ENCODE measurements around the genes POLR2J3 and LRRC17.

DNA sequence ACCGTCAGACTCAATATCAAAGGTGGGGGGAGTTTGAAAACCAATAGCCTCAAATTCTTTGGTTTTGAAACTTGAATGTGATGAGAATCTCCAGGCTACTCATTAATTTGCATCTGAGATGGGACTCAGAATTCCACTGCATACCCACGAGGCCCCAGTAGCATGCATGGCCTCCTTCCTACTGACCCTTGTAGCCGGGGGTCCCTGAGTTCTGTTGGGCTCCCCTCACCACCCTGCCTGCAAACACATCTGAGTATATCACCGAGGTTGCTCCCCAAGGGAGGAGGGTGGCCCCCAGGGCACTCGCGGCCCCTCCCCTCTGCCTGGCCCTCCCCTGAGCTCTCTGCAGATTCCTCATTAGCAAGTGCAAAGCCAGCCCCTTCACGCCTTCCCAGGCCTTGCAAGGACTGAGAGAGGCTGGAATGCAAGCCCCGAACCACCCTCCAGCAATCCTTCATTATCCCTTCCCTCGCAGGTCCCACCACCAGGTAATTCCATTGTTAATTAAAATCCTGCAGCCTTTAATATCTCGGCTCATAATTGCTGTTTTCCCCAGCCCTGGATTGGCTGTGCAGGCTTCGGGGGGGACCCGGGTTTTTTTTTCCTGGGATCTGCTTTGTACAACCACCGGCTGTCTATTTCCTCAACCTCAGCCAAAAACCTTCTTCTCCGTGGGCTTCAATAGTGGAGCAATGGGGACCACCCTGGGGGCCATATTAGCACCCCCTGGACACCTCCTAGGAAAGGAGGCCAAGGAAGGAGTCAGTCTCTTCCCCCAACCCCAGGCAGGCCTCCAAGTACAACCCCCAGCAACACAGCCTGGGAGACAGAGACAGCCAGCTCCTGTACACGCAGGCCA is 35.4 kb upstream of the MYL10 start:
- RRBS = no CpG with 5 or more reads among the region's 15 CpGs

DNA sequence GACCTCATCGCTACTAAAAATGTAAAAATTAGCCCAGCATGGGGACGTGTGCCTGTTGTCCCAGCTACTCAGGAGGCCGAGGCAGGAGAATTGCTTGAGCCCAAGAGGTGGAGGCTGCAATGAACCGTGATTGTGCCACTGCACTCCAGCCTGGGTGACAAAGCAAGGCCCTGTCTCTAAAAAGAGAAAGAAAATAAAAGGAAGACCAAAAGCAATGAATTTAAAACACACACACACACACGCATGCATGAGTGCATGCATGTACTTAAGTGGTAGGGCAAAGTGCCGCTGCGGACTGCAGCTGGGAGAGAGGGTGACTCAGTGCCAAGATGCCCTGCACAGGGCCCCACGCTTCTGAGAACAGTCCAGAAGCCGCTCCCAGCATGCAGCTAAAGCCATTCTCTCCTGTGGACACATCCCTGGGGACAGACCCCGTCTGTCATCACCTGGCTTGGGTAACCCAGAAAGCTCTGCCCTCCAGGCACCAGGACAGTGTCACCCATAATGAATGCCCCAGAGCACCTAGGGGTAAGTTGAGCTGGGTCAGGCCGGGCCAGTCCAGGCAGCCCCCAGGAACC is 60.9 kb upstream of the MYL10 start:
- RRBS = no CpG with 5 or more reads among the region's 11 CpGs

- RRBS = no CpG with 5 or more reads among the region's 12 CpGs
Measured at GRCh38 chr7:101702346-101702801, 73.3 kb upstream of the MYL10 start.

- RRBS = no CpG with 5 or more reads among the region's 3 CpGs
Measured at GRCh38 chr7:101736062-101736450, 81.4 kb upstream of the CUX1 start.

GRCh38 chr7:101739289-101739488 is 78.2 kb upstream of the CUX1 start:
- RRBS = no CpG with 5 or more reads among the region's 4 CpGs

DNA sequence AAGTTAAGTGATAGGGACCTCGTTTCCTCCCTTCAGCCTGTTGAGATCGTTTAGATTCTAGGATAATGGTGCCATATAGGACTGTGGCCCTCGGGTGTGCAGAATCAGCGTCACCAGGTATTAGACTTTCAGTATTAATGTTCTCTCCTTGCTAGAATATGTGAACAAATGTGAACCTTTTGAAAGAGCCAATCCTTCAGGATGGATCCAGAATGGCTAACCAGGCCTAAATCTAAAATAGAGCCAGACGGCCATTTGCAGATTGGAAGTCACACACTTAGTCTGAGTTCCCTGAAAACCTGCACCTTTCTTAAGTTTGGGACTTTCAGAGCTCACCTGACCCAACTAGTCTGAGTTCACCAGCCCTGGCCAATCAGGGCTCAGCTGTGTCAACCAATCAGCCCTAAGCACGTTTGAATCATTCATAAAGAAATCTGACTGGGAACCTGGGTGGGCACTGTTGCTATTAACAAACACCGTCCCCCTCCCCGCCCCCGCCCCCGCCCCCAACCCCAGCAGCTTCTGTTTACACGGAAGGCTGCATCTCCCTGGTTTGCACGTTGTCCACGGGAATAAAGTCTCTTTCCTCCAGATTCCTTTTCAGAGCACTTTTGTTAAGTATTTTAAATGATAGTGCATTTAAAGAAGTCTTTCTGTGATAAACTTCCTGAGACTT is 26.4 kb downstream of the CUX1 start:
- RRBS = no CpG with 5 or more reads among the region's 13 CpGs

GRCh38 chr7:101912701-101912900 is 95.2 kb downstream of the CUX1 start:
- RRBS = no CpG with 5 or more reads among the region's 4 CpGs

DNA sequence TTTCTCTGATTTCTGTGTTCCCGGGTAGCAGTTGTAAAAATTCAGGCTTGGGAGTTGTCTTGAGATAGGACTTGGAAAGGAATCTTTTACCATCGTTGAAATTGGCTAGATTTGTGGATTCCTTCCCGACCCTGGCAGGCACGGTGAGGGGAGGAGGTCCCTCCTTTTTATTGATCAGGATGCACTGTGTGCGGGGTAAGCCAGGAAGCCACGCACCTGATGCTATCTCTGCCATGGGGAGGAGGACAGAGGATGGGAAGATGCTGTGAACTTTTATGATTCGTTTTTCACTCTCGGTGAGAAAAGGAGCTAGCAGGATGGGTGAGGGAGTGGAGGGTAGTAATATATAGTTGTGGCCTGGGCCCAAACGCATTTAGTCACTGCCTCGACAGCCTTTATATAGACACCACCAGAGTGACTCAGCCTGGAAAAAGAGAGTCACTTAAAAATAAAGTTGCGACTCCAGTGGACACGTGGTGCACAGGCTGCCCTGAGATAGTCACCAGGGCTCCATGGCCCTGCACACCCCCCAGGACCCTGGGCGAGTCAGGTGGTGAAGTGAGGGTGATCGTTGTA is 106.6 kb downstream of the CUX1 start:
- RRBS = no CpG with 5 or more reads among the region's 14 CpGs

GRCh38 chr7:101935401-101935786 is 118.0 kb downstream of the CUX1 start:
- RRBS = no CpG with 5 or more reads among the region's 10 CpGs

DNA sequence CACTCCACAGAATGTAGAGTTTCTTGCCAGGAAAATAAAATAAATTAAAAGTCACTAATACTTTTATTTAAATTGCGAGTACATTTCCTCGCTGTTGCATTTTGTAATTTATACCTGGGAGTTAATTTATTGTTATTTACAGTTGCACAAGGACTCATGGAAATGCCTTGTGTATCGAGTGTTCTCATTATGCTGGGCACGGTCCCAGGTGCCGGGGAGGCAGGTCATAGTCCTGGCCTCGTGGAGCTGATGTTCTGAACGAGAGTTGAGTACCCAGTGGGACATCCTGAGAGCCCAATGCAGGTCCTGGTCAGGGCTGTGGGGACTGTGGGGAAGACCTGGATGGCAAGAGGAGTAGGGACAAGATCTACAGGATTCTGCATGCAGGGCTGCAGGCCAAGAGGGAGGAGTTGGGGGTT is 127.9 kb downstream of the CUX1 start:
- RRBS = no CpG with 5 or more reads among the region's 7 CpGs

- RRBS = no CpG with 5 or more reads among the region's 9 CpGs
Measured at GRCh38 chr7:102040471-102040857, 223.0 kb downstream of the CUX1 start.

- RRBS = no CpG with 5 or more reads among the region's 17 CpGs
Measured at GRCh38 chr7:102146079-102146489, 140.6 kb upstream of the SH2B2 start.

DNA sequence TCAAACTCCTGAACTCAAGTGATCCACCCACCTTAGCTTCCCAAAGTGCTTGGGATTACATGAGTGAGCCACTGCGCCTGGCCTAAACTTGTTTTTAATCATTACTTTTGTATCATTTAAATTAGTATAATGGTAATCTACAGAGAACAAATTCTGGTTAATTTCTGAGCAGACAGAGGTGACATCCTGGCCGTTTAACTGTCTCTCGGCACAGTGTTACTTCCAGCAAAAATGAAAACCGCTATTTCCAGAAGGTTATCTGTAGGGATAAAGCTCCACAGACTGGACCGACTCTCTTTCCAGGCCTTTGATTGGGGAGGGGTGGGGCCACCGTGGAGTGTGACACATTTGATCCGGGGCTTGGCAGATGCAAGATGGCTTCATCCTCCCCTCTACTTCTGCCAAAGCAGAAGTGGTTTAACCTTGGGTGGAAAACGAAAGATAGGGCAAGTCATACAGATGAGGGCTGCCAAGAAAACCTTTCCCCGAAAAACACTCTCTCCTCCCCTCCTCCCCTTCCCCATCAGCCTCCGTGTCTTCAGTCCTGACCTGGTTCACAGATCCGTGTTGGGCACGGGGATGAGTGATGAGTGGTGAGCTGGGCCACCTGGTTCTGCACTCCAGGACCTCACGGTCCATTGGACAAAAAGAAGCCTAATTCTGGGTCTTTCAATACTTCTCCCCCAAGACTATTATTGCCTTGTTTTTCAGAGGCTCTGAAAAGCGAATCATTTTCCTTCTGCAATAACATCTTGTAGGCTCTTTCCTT is 139.7 kb upstream of the SH2B2 start:
- RRBS = no CpG with 5 or more reads among the region's 14 CpGs

GRCh38 chr7:102396505-102397357 is 568 bp downstream of the PRKRIP1 start:
- RRBS = no CpG with 5 or more reads among the region's 29 CpGs

DNA sequence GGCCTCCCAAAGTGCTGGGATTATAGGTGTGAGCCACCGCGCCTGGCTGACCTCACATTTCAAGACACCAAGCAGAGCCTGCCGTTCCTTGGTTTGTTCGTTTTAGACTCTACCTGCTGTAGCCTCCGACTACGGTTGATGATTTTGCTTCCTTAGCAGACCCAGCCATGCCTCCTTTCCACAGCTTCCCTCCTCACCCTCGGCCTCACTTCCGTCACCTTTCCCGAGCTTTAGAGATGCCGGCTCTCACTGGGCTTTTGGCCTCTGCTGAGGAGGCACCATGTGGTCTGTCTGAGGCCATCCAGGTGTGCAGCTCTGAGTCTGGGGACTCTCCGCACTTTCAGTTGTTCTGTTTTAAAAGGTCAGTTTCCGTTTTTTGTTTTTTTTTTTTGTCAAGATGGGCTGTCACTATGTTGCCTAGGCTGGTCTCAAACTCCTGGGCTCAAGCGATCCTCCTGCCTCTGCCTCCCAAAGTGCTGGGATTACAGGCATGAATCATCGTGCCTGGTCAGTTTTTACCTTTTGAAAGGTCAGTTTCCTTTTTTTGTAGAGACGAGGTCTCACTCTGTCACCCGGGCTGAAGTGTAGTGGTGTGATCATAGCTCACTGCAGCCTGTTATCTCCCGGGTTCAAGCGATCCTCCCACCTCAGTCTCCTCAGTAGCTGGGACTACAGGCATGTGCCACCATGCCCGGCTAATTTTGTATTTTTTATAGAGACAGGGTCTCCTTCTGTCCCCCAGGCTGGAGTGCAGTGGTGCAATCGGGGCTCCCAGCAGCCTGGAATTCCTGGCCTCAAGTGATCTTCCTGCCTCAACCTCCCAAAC is 11.8 kb downstream of the ORAI2 start:
- RRBS = 33% methylated on average over 1 of the region's 20 CpGs

DNA sequence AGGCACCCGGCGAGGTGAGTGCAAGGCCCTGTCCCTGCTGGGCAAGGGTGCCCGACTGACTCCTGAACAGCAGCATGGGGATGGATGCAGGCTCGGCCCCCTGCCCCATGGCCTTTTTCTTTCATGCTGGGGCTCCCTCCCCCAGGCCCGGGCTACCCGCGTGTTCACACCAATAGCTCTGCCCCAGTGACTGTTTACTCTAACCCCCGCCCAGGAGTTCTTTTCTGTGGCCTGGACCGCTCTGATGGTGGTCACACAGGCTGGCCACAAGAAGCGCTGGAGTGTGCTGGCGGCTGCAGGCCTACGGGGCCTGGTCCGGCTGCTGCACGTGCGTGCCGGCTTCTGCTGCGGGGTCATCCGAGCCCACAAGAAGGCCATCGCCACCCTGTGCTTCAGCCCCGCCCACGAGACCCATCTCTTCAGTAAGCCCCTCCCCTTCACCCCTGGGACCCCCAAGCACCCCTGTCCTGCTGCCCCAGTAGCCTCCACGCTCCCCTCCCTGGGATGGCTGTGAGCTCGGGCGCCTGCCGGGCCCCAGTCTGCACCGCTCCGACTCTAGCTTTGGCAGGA is 3.9 kb downstream of the LRWD1 start:
- RRBS = no CpG with 5 or more reads among the region's 27 CpGs

GRCh38 chr7:102572297-102572971 is at the start of gene POLR2J3:
Gene POLR2J3 (minus strand): TSS chr7:102572583.
- RRBS = no CpG with 5 or more reads among the region's 56 CpGs

- RRBS = no CpG with 5 or more reads among the region's 3 CpGs
Measured at GRCh38 chr7:102744535-102744876, 4.3 kb upstream of the FAM185A start.

GRCh38 chr7:102875803-102876405 is 36.9 kb upstream of the LRRC17 start:
- RRBS = no CpG with 5 or more reads among the region's 4 CpGs

DNA sequence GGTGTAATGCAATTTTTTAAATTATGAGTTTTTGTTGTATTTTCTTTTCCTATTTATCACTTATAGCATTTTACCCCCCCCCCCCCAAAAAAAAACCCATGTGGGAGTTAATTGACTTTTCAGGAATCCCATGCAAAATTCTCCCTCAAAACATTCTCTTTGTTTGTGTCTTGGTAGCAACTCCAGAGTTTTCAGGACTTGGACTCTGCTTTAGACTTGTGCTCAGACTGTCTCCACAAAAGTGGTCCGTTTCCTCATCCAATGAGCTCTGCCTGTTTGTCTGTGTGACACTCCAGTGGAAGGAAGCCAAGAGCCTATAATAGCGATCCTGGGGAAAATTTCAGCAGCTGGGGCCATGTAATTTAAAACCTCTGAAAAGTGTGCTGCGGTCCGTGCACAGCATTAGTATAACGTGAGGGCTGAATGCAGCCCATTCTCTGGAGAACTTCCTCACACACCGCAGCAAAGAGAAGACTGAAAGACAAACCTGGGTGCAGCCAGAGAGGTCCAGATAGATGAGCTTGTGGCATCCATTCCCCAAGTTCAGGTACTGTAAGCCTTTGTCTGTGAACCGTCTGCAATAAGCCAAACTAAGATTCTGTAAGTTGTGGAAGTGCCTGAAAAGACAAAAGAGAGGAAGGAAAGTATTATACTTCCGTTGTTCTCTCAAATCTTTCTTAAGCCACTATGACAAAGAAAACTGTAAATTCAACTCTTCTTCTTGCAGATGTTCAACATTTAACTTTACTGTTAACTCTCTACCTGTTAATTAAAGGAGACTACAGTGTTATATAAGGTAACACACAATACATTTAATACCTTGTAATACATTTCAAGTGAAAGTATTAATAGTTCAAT is at the start of gene LRRC17:
Gene LRRC17, plus strand, starts transcription at position 402 of the 858 bp plus-strand sequence.
- RRBS = no CpG with 5 or more reads among the region's 8 CpGs

Measured in GM12891 (cell line).